Left ventricle myocardium (tissue), 1 donor: ENCODE measurements around a stretch of chr2.

DNA sequence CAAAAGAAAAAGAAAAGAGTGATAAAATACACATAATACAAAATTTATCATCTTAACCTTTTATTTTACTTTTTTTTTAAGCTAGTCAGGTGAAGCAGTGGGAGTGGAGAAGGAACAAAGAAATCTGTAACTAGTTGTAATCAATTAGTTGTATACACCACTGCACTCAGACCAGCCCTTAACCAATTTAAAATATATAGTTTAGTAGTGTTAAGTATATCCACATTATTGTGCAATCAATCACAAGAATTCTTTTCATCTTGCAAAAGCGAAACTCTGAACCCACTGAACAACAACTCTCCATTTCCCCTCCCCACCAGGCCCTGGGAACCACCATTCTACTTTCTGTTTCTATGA, 7.9 kb upstream of the SOS1 start:
- PRO-cap: no peak

GRCh38 chr2:39286314-39286833, 150.7 kb downstream of the MAP4K3 start:
- PRO-cap: no peak

DNA sequence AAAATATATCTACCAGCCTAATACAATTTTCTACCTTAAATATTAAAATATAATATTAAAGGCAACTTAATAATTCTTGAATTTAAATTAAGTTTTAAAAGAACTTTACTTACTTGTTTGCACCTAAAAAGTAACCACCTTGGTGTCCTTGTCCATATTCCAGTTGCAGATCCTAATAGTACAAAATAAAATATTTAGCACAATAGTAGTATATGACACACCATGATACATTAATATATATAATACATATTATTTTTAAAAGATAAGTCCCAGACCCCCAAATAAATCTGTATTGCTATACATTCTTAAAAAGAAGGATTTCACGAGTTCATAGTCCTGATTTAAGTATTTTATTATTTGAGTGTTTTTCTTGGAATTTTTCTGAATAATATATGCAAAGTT, 137.5 kb downstream of the MAP4K3 start:
- PRO-cap: no peak

DNA sequence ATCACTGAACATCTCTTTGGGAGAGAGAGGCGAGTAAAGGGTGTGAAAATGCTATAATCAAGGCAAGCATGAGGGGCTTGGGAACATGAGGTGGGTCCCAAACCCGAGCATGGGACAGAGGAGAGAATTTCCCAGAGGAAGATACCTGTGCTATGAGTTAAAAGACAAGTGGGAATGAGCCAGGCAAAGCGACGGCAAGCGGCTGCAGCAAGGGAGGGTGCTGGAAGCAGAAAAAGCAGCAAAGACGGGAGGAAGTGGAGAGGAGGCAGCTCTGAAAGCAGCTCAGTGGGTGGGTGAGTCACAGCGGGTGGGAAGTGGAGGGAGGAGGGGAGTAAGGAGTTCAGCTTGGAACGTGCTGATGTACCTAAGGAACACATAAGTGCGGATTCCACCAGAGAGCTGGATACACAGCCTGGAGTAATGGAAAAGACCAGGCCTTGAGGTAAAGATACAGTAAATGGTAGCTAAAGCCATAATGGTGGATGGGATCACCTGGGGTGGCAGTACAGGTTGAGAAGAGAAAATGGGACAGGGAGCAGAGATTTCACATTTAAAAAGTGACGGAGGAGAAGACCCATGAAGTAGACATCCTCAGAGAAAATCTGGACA, 41.4 kb downstream of the THUMPD2 start:
- PRO-cap: no peak

GRCh38 chr2:39911022-39911373, 131.9 kb upstream of the THUMPD2 start:
- PRO-cap: no peak

DNA sequence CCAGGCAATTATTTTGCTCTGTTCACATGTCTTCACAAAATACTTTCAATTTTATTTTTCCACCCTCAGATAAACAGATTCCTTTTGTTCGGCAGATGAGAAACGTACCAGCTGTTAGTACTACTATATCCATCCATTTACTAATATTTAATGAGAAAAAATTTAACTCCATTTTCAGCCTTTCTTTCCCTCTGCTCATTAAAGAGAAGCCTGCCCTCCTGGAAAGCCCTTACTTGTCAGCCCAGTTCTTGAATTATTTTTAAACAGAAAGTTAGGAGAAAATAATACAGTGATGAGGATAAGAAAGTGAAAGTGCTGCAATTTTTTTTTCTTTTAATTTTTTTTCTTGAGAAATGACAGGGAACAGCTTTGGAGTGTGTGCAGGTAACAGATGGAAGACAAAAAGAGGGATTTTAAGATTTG, 87.3 kb downstream of the SLC8A1 start:
- PRO-cap: no peak

- PRO-cap: bidirectional peak, plus-strand start at chr2:40489623, minus-strand start at chr2:40489568
These were observed 37.5 kb upstream of the SLC8A1 start for GRCh38 chr2:40489299-40489892.

- PRO-cap: bidirectional peak, plus-strand start at chr2:40746465, minus-strand start at chr2:40746299
These were observed 294.4 kb upstream of the SLC8A1 start for GRCh38 chr2:40746155-40746759.

DNA sequence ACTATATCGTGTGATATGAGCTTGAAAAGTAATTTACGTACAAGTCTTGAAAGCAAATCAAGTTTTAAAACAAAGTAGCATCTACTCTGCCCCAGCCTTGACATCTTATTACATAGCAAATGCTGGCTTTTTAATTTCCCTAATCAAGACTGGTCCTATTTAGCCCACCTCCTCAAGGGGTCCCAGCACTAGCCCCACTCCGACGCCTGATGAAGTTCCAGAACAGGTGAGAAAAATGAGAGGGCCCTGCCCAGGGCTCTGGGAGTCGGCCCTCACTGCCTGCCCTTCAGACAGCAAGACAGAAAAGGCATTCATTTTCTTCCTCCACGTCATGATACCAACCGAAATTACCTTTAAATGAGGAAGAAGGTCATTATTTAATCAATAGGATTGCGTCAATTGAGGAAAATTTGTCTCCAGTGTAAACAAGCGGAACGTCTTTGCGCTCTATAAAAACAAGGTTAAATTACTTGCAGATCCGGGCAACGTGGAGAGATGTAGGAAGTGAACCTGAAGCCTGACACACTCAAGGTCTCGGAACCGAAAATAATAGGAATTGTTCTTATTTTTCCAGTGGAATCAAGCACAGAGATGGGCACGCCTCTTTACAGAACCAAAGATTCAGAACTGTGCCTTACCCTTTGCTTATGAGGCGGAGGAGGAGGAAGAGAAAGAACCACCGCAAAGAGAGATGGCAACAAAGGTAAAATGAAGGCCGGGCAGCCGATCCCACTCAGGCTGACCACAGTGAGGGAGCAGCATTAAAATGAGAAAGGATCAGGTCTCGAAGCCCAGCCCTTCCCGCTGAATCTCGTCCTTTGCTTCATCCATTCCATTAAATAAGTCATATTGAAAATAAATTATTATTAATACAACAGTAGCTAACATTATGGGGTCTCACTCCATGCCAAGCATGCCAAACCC, 170.5 kb upstream of the PKDCC start:
- PRO-cap: no peak

DNA sequence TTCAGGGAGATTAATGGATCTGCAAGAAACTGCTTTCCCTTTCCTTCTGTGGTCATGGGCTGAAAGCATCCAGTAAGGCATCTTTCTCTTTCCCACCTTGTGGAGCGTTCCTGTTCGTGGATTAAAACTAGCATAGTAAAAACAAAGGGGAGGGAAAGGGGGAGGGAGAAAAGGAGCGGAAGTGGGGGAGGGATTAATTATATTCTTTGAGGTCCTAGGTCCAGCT, 140.3 kb upstream of the PKDCC start:
- PRO-cap: no peak

DNA sequence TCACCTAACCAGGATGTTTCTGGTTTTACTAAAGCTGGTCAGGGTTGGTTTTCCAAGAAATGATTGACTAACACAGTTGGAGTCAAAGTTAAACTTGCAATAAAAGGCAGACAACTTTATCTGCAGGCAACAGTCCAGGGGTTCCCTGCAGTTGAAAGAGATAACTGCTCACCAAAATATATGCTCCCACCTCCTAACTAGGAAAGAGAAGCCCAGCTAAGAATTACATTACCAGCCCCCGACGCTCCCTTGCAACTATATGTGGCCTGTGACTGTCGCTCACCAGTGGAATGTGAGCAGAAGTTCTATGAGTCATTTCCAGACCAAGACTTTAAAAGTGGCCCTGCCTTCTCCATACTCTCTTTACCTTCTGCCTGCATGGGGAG, 140.0 kb upstream of the PKDCC start:
- PRO-cap: no peak

DNA sequence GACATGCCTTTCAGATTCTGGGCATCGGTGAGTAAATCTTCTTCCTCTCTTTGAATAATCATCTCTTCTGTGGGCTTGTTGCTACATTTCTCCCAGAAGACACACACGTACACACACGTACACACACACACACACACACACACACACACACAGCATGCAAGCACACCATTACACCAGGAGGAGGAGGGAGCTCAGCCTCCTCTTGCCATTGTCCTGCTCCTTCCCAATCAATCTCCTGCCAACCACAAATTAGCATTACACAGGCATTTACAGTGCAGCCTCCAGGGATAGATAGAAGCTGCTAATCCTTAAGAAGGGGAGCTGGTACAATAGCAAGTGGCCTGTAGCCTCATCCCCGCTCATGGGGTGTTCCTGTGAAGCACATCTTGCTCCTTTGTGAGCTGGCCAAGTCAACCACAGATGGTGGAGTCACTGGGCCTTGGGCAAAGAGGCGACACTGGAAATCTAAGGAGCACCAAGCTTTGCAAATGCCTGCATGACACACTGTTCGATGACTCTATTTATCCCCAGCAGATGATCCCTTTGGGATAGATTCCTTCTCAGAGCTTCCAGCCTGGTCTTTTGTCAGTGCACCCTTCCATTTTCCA, 110.4 kb upstream of the PKDCC start:
- PRO-cap: no peak

DNA sequence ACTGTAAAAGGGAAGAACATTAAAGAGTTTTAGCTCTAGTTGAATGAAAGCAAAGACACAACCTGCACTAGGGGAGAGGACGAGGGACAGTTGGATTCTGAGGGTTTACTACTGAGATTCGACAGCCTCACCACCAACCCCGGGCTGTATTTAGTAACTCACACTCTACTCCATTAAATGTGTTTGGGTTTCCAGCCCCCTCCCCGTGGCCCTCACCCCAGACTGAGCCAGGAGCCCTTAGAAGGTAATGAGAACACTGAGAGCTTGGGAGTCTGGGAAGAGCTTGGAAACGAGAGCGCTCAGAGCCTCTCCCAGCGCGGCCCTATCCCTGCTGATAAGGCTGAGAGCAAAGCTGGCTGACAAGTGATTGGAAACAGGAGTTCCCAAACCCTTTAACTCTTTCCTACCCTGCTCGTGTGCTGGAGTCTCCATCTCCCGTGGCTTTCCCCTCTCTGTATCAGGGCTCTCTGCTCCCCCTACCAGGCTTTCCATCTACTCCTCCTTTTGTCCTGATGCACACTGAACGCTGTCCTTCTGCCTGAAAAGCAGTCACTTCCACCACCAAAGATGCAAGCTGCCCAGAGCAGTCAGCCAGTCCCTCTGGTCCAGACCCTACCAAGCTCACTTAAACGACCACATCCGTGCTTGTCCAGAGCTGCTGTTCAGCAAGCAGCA, 100.1 kb upstream of the PKDCC start:
- PRO-cap: no peak

GRCh38 chr2:41967347-41968009, 80.3 kb upstream of the PKDCC start:
- PRO-cap: unidirectional peak, minus-strand start at chr2:41967502

GRCh38 chr2:42045791-42046067, 2.1 kb upstream of the PKDCC start:
- PRO-cap: no peak

GRCh38 chr2:42163544-42163812, 5.7 kb upstream of the EML4 start:
- PRO-cap: no peak

DNA sequence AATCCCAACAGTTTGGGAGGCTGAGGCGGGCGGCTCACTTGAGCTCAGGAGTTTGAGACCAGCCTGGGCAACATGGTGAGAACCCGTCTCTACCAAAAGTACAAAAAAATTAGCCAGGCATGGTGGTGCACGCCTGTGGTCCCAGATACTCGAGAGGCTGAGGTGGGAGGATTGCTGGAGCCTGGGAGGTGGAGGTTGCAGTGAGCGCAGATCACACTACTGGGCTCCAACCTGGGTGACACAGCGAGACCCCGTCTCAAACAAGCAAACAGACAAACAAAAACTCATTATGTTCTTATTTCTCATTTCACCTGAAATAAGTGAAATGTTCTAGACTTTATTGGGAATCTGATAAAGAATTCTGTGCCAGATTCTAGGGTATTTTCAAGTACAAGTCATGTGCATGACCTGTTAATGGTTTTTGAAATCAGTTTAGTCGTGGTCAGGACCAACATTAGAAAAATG, 8.2 kb downstream of the EML4 start:
- PRO-cap: no peak

- PRO-cap: no peak
These were observed 56.2 kb downstream of the OXER1 start for GRCh38 chr2:42707622-42708248.

DNA sequence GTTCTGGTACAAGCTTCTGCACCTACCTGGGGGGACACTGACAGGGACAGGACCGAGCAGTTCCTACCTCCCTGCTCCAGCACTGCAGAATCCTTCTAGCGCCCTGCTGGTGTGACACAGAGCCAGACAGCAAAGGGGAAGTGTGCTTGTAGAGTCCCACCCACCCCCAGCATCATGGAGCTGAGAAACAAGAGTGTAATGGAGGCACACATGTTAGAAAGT, 38.3 kb downstream of the OXER1 start:
- PRO-cap: no peak

DNA sequence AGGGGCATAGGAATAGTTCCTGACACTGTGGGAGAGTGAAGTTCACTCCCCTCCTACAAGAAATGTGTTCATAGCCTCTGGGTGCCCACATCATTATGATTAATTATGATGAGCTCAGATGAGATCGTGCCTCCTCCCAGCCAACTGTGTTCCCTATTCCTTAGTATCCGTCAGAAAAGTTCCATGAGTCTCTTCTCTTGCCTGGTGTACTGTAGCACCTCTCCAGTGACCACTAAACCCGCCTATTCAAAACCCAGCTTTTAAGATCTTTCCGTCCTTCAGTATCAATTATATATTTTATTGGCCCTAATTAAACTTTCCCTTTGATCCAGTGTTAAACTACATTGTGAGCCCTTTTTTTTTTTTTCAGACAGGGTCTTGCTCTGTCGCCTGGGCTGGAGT, 11.4 kb downstream of the OXER1 start:
- PRO-cap: no peak